Skeletal muscle satellite cell (primary cell): Measurements from ENCODE around the genes LAMTOR5, KCNA10 and CHIA.

DNA sequence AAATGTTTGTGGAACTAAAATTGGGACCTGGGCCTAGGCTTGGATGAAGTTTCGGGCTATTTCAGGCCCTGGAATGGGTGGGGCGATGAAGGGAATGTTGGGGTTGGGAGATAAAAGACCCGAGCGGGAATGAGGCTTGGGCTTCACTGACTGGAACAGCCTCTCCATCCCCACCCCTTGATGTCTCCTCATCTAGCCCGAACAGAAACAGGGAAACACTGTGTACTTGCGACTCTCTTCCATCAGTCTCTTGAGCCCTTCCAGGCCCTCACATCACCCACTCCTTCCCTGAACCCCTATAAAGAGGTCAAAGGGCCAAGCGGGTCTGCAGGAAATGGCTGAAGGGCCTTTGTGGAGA lies 7.2 kb upstream of the AHCYL1 start:
- CAGE, long polyA plus RNA: no peak

- CAGE, long polyA plus RNA: no peak
These were observed 10.3 kb downstream of the STRIP1 start for GRCh38 chr1:110044720-110045129.

GRCh38 chr1:110083243-110083783 lies 12.8 kb upstream of the ALX3 start:
- CAGE, long polyA plus RNA: no peak

DNA sequence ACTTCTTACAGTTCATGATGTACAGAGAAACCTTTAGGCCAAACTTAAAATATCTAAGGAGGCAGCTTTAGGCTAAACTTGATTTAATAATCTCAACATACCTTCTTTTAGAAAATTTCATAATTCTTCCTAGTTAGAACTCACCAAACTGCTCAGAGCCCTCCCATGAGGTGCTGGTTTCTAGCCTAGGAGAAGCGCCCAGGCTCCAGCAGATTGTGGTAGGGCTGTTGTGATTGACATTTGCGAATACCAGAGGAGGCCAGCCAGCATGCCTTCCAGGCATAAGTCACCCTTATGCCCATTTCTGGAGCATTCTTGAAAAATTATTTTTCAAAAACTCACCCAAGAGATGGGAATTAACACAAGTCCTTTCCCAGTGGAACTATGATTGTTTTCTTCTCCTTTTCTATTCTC lies 22.6 kb upstream of the KCNC4 start:
- CAGE, long polyA plus RNA: no peak

- CAGE, long polyA plus RNA: start-site peak on the minus strand at chr1:110407633-110407694, 517 and 1,135 reads in 2 replicates
These were observed at the start of gene LAMTOR5 for GRCh38 chr1:110407118-110408443. Gene LAMTOR5, minus strand, starts transcription at chr1:110407694.

DNA sequence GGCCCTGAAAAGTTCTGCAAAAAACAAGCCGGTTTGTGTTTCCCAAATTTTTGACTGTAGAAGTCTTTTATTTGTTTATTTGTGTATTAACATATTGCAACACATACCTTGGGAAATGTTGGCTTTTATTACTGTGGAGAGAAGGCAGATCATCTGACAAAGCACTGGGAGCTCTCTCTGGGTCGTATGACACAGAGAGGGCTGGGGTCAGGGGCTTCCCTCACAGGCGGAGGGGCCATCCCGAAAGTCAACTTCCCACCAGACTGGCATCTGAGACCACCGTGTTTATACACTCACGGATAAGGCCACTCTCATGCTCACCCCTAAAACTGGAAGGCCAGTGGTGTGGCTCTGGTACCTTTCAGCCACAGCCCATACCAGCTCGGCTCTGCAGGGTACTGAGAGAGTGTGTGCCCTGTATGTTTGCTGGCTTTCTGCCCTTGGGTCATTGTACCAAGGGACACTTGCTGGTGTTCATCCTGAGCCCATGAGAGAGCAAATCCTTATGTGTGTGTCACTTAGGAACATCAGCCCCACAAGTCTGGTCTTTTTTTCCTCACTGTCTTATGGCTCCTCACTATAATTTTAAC lies 818 bp upstream of the PROK1 start:
- CAGE, long polyA plus RNA: no peak

DNA sequence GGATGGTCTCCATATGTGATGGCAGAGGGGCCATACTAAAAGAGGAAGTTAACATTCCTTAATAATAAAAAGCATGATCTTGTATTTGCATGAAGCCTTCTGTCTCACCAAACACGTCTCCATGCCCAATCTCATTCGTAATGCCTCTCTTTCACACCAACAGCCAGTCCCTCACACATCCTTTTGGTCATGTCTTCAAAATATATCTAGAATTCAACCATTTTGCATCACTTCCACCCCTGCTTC lies at the start of gene KCNA10:
Gene KCNA10, minus strand, starts transcription at position 83 of the 246 bp plus-strand sequence.
- CAGE, long polyA plus RNA: no peak

DNA sequence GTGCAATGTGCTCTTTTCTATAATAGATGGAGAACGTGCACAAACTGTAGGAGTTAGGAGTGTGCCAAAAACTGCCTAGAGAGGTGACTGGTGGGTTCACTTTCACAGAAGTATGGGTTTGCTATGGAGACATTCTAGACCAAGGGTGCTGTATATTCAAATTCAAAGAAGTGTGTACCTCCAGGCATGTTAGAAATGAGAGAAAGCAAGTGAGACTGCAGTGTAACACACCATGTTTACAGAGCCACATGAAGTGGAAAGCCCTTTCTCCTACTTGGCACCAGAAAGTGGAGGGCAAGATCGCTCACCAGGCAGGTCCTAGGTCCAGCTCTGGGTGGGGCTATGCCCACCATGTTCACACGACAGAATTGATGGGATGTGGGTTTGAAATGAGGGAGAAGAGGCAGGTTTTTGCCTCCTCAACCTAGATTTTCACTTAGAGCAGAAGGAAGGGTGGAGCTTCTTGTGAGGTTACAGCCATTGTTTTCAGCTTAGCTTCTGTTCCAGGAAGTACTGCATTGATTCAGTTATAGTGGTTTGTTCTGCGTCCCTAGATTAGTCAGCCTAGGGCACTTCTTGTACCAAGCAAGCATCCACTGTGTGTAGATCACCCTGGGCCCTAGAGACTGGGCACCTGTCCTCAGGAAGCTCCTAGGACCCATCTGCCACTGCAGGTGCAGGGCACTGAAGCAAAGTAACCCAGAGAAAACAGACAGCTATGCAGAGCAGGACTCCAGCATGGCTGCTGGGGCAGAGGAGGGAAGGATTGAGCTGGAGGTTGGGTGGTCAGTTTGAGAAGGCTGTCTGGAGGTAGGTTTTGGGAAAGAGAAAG lies 2.3 kb downstream of the CD53 start:
- CAGE, long polyA plus RNA: no peak

DNA sequence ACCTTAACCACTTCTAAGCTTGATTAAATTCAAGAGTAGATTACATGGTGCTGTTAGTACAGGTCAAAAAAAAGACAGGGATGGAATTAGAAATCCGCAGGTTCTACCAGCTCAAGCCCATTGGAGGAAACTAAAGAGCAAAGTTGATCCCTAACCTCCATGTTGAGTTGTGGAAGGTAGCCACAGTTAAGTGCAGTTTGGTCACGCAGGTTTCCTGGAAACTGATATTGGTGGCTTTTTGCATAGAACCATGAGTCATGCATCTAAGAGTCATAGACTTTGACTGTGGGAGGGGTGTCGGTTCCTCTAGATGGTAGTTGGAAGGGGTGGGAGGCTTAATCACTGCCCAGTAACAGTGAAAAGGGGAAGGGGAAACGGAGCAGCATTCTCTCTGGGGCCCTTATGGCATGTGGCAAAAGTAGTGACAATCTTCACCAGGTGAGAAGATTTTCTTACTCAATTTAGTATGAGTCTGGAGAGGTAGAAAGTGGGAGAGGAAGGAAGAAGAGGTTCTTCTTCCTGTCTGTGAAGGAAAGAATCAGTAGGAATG lies 7.0 kb downstream of the CD53 start:
- CAGE, long polyA plus RNA: no peak

- CAGE, long polyA plus RNA: no peak
These were observed 19.4 kb downstream of the CD53 start for GRCh38 chr1:110892281-110892805.

- CAGE, long polyA plus RNA: no peak
These were observed 7.6 kb downstream of the DRAM2 start for GRCh38 chr1:111132206-111132796.

DNA sequence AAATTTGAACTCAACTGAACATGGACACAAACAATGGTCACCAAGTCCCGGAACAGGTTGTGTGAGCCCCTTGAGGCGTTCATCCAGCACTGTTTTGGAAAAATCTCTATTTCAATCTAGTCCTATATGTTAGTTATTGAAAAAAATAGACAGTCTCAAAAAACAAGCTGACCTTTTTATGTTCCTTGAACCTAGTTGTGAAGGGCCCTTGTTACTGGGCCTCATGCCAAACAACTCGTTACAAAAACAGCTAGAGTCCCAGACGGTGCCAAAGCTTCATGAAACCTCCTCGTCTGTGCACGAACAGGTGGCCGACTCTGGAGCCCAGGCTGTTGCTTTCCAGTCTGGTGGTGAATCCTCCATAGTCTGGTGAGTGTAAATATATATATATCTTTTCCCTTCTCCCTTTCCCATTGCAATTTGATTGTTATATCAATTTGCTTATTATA lies at the start of gene CHIA:
Gene CHIA, plus strand, starts transcription at position 270 of the 449 bp plus-strand sequence.
- CAGE, long polyA plus RNA: no peak

GRCh38 chr1:111474094-111474577 lies 352 bp downstream of the C1orf162 start:
- CAGE, long polyA plus RNA: no peak

DNA sequence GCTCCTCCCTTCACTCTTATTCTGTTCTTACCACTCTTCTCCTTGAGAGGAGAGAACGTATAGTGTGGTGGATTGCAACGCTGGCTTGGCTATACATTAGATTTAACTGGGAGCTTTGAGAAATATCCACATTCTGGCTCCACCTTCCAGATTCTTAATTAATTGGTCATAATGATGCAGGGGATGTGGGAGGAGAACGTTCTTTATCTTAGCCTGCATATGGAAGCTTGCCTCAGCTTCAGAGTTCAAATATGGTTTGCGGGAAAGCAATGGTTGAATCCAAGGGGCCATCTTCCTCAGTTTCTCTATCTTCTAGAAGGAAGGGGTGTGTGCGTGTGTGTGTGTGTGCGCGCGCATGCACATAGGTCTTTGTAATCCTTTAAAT lies 21.7 kb downstream of the RAP1A start:
- CAGE, long polyA plus RNA: no peak

- CAGE, long polyA plus RNA: no peak
These were observed 29.3 kb downstream of the RAP1A start for GRCh38 chr1:111648686-111649409.

DNA sequence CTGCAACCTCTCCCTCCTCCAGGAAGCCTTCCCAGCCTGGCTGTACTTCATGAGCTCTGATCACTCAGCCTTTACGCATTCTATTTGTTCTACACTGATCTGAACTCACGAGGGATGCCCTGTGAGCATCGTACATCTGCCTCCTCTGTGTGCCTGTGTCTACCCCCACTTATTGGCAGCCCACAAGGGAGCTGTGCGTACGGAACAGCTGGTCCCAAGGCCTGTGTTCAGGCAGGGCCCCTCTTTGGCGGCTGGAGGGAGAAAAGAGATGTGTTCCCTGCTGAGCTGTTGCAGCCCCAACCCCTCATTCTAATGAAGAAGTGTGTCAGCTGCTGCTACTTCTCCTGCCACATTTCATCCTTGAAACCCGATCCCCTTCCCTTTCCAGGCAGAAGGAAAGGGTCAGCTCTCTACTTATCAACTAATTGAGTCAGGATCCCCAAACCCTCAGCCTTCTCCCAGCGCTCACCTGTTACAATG lies 3.3 kb downstream of the INKA2 start:
- CAGE, long polyA plus RNA: no peak

DNA sequence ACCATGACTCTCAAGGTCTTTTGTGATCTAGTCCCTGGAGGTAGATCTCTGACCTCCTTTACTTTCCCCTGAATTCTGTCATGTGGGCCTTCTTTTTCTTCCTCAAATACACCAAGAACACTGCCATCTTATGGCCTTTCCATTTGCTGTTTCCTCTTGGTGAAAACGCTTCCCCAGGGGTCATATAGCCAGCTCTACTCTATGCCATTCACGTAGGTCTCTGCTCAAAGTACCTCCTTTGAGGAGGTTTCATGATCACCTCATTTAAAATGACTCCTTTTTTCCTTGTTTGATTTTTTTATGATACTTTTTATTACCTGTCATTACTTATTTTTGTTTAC lies 2.7 kb downstream of the DDX20 start:
- CAGE, long polyA plus RNA: no peak

DNA sequence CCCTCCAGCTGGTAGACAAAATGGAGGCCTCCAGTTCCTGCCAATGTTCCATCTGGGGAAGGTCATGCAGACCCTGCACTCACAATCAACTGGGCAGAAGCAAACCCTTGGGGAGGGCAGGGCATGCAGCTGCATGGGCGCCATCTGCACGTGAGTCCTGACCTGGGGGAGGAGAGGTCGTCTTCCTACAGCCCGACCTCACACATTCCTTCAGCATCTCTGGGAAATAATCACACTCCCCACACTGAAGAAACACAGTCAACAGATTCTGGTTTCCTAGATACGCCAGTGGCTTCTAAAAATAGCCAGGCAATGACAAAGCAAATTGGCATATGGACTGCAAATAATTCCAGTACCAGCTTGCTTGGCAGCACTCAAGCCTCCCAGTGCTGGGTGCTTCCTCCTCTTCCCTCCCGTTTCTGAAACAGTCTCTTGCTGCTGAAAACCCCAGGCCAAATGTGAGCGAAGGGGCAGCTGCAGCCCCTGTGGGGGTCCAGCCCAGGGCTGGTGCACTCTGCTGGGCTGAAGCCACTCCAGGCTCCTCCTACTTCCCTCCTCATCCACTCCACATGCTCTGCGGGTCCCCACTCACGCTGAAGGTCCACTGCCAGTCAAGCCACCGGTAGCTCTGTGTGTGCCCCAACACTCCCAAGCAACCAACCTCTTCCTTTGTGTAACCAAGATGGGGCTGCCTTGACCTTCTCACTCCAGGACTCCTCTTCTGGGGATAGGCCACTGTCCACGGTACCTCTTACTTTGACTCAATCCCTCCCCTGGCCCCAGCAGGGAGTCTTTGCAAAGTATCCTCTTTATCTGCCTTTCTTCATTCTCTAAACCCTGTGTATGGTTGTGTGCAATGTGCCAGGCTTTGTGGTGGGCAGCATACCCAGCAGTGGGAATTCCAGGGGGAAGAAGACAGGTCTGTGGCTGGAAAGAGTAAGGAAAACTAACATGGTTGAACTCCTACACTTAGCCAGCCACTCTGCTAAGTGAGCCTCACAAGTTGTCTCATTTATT lies 69.0 kb downstream of the KCND3 start:
- CAGE, long polyA plus RNA: no peak

- CAGE, long polyA plus RNA: no peak
These were observed 35.9 kb upstream of the CTTNBP2NL start for GRCh38 chr1:112359650-112360949.

DNA sequence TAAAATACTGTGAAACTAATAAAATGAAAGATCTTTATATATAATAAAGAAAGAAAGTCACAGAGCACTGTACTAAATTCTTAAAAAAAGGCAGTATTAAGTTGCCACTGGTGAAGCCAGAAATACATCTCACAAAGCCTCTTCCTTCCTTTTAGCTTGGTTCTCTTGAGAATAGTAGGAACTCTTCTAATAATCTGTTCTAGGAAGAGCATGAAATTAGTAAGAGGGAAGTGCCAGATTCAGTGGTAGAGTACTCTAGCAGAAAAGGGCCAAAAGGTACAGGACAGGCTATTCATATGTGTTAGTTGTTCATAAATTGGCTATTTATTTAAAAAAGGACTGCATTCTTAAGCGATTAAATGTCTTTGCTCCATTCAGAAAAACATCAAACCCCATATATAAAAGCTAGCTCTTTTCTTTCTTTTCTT lies 33.8 kb downstream of the CTTNBP2NL start:
- CAGE, long polyA plus RNA: no peak